ENCODE measurements around a stretch of chr17.

- RRBS, result no CpG with 5 or more reads among the region's 30 CpGs
These were observed 6.4 kb upstream of the ZNF750 start for GRCh38 chr17:82846049-82846809.

DNA sequence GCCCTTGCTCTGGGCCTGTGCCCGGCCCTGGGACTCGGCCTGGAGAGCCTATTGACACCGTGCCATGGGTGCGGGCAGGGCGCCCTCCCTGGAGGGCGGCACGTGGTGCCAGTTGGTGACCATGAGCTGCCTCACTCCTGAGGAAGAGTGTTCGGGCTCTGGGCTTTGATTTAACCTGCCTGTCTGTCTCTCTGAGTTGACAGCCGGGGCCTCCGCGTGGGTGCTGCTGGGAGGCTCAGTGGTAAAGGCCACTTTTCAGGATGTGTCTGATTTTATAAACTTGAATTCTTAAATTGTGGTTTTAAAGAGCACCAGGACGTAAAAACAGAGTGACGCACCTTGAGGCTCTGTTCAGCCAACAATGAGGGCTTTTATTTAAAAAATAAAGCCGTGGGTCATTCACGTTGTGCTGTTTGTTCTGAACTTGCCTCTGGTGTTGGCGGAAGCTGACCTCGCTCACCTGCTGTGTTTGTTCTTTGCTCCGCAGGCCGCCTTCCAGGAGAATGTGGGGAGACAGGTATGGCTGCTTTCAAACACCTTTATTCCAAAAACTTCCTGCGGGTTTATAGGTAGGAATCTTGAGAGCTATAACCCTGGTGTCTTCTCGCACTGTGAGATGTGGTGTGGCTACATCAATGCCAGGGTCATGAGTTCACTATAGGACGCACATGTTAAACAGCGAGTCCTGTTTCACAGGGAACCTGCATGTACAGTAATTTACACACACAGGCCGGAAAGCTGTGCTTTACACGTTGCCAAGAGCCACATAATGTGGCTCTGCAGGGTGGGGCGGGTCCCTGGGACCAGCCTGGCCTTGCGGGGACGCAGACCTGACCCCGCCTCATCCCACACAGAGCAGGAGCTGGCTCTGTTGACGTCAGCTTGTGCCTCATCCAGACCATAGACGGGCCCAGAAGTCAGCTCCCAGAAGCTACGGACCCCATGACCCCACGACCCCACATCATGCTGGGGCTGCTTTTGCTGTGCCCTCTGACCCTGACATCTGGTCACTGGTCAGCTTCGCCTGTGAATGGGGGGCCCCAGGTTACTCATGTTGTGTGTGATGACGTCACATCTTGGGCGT, 49.7 kb upstream of the ZNF750 start:
- RRBS, result no CpG with 5 or more reads among the region's 36 CpGs

GRCh38 chr17:82892681-82893827, 53.2 kb upstream of the ZNF750 start:
- RRBS, result no CpG with 5 or more reads among the region's 31 CpGs

DNA sequence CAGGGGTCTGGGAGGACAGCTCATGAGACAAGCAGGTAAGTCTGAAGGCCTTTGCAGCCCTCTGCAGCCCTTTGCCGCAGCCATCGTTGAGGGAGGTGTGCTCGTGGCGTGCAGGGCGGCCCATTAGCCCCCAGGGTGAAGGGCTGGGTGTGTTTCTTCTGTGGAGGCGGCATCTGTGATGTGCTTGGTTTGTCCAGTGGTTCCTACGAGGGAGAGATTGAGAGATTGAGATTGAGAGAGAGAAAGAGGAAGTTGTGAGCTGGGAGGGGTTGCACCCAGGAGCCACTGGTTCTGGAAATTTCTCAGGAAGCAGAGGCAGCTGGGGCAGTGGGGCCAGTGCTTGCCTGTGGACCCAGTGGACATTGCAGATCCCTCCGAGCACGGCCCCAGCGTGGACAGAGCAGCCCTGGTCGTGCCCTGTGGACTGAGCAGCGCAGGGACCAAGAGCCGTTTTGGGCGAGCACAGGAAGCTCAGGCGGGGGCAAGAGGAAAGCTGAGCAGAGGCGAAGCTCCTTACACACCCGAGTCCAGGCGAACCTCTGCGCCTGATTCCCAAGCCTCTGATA, 72.0 kb upstream of the ZNF750 start:
- RRBS, result no CpG with 5 or more reads among the region's 19 CpGs

GRCh38 chr17:82923503-82924046, 83.8 kb upstream of the ZNF750 start:
- RRBS, result no CpG with 5 or more reads among the region's 19 CpGs

DNA sequence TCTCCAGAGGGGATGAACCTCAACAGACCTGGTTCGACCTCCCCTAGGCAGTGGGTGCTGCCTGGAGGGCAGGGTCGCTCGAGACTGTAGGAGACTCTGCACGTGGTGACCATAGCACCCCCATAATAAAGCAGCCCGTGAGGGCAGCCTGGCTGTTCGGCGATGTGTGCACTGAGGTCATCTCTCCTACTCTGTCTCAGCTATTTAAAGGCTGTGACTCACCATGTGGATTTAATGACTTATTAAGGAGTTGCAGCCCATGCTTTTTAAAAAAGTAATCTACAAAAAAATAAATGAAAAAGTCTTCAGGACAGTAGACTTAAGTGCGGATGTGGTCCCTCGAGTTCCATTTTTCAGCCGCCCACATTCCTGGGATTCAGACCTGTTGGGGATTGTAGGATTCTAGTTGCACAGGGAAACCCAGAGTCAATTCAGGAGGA, 4.5 kb upstream of the B3GNTL1 start:
- RRBS, result no CpG with 5 or more reads among the region's 10 CpGs

DNA sequence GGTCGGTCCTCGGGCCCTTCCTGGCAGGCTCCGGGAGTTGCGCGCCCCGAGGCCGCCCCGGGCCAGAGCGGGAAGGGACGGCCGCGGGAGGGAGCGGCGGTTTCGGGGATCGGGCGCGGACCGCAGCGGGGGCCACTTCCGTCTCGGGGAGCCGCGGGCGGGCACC, 778 bp downstream of the METRNL start:
- RRBS, result 2% methylated on average over 3 of the region's 25 CpGs

GRCh38 chr17:83081678-83082380, 2.4 kb downstream of the METRNL start:
- RRBS, result no CpG with 5 or more reads among the region's 28 CpGs

DNA sequence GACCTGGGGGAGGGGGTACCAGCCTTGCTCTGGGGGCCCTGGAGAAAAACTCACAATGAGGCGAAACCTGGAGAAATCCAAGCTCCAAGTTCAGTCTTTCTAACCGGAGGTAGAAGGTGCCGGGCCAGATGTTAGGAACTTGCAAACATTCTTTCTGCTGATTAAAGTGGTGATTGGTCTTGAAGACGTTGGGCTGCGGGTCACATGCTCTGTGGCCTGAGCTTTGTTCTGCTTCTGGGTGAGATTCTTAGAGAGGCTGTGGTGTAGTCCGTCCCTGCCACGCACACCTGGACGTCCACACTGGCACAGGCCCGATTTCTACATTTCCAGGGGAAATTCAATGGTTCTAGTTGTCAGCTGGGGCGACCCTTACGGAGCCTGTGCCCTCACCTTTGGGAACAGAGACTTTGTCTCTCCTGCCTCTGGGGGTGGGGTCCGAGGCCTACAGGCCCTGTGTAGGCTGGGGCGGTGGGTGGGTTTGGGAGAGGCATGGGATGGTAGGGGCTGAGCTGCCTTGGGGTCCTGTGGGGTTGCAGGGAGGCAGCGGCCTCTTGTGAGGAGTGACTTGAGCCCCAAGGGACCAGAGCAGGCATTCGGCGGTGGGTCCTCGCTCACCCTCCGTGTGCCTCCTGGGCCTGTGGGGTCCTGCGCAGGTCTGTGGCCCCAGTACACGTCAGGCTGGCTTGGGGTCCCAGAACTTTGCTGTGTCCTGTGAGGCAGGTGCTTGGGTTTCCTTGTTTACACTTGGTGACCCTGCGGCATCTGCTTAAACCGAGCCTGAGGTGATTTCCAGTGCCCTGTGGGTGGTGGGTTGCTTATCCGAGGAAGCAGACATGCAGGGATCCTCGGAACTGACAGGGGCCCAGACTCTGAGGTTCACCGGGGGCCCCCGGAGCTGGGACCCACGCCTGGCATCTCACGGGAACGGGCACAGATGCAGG, 7.4 kb downstream of the METRNL start:
- RRBS, result no CpG with 5 or more reads among the region's 29 CpGs

DNA sequence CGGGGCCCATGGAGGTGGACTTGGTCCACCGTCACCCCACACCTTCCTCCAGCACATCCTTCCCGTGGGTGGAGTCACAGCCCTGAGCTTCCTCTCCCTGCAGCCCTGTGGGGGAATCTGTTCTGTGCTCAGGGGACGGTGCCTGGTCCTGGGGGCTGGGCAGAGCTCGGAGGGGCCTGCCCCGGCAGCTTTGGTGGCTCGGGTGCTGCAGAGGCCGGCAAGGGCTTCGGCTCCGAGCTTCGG, 36.4 kb downstream of the METRNL start:
- RRBS, result no CpG with 5 or more reads among the region's 11 CpGs

- RRBS, result no CpG with 5 or more reads among the region's 3 CpGs
These were observed 48.3 kb downstream of the METRNL start for GRCh38 chr17:83127856-83128055.

DNA sequence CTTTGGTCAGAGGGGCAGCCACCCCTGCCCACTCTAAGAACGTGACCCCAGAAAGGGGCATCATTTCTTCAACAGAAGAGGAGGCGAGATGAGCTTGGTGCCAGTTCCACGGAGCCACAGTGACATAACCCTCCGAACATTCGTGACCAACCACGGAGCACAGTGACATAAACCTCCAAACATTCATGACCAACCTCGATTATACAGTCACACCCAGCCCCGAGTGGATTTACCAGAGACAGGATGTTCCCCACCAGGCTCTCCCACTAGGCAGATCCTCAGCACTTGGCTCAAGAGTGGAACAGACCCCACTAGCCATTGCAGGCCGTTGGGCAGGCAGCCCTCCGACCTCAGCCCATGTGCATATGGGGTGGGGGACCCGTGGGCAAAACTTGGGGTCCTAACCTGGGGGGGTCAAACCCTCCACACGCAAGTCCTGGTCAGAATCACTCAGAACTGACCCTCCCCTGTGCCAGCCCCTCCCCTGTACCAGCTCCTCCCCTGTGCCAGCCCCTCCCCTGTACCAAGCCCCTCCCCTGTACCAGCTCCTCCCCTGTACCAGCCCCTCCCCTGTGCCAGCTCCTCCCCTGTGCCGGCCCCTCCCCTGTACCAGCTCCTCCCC, 113.0 kb downstream of the METRNL start:
- RRBS, result no CpG with 5 or more reads among the region's 13 CpGs

DNA sequence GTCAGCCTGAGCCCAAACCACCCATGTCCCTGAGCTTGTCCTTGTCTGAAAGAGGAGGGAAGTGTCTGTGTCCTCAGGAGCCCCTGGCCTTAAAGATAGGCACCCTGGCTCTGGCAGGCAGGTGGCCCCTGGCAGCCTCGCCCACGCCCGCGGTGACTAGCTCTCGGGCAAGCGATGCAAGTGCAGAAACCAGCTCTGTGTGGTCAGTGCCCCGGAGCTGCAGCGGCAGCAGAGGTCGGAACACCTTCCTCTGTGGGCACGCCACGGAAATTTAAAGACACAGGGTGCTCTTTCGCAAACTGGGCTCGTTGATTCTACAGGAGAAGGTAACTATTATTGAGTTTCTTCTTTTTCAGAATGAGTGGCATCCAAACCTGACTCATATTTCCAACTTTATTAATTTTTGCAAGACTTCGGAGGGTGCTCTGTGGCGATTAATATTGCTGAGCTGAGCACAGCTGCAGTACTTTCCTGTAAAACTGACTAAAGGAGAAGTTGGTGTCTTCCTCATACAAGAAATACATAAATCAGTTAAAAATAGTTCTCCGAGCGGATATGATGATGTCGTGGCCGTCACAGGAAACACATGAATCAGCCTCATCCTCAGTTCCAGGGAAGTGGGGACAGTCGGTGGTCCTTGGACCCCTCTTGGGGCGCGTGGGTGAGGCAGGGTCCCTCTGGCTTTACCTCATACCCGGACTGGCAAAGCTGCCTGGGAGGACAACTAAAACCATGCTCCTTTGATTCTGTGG, 120.2 kb downstream of the METRNL start:
- RRBS, result 0% methylated on average over 3 of the region's 23 CpGs

Data from GM12891 (cell line).